Right ventricle myocardium (tissue), 1 donor: ENCODE measurements around a stretch of chr2.

- PRO-cap, 2 experiments, result no peak in any of the 2 experiments
Observed at GRCh38 chr2:229407053-229407626, 136.1 kb upstream of the PID1 start.

DNA sequence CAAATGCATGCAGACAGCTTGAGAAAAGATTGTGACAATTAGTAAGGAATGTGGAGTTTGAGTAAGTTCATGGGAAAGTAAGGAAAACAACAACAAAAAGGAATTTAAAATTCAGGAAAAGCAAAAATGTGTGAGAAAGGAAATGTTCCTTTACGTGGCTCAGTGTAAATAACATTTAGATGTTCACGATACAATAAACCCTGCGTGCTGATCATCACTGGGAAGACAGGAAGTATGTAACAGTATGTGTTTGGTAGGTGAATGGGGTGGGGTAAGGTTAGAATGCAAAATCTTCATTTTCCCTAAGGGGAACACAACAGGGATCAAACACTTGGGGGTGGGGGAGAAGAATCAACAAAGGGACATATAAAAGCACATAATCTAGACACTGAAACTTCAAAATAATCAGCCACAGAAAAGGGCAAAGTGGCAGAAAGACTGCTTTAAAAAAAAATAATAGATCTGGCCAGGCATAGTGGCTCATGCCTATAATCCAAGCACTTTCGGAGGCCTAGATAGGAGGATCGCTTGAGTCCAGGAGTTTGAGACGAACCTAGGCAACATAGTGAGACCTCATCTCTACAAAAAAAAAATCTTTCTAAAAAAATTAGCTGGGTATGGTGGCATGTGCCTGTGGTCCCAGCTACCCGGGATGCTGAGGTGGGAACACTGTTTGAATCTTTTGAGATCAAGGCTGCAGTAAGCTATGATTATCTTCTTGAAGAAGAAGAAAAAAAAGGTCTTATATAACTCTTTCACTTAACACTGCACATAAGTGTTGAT, 72.5 kb downstream of the TRIP12 start:
- PRO-cap, 2 experiments, result no peak in any of the 2 experiments

DNA sequence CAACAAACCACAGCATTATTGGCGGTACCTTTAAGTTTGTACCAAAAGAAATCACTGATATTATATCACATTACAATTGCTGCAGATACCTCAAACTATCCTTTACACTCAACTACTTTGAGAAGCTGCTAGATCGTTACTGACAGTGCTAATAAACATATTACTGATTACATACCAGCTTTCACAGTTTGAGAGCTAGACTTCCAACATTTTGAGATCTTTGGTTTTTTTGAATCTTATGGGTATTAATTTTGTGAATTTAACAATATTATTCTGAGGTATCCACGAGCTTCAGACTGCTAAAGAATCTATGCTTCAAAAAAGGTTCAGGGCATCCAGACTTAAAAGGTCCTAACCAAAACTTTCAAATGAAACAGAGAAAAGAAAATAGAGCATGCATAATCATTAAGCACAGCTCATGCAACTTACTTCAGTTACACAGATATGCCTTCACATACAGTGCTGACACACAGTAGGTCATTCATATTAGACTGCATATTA, 19.3 kb downstream of the TRIP12 start:
- PRO-cap, 2 experiments, result no peak in any of the 2 experiments

DNA sequence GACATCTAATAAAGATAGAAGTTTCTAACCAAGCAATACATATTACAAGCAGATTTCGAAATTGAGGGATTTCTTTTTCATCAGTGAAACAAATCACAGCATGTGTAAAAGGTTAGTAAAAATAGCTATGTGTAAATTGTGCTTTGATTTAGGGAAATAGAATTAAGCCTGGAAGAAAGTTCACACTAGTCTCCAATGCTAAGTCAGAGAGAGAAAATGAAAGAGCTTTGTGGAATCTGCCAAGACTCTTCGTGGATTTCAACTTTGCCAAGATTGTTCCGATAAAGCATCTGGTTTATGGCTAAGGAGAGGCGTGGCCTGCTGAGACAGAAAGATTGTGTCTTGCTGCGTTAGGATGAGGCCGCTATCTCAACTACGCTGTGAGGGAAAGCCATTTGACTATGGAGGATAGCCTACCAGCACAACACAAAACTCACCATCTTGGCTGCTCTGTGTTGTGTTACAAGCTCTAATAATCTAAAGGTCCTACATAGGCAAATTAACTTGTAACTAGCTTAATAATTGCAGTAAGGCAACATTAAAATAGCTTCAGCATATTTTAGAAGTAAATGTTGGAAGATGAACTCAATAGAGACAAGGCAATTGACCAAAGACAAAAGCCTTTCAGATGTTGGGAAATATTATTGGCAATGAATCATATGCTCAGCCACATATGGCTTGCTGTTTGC, 60.3 kb upstream of the SLC16A14 start:
- PRO-cap, 2 experiments, result no peak in any of the 2 experiments

DNA sequence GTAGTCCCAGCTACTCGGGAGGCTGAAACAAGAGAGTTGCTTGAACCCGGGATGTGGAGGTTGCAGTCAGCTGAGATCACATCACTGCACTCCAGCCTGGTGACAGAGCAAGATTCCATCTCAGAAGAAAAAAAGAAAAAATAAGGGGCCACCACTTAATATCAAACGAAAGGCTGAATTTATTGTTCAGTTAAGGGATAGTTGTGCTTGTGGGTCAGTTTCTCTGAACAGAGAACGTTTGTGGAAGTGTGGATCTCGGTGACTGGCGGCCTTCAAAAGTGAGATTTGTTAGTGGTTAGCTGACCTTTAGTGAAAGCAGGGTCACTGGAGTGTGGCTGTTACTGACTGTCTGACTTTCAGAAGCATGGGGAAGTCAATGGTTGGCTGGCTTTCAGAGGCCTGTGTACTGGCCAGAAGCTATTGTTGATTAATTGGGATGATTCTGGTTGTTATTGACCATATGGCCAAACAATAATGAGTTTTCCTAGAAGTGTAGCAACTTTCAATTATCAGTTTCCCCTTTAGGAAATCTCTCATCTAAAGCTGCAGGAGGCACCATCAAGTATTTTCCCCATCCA, 32.2 kb downstream of the SP140 start:
- PRO-cap, 2 experiments, result no peak in any of the 2 experiments

GRCh38 chr2:230411402-230412117, 4.4 kb upstream of the SP100 start:
- PRO-cap, 2 experiments, result peak in 2 of 2 experiments; most common plus-strand start chr2:230412020 (in 2); most common minus-strand start chr2:230411670 (in 2)

- PRO-cap, 2 experiments, result no peak in any of the 2 experiments
Observed at GRCh38 chr2:230449950-230450340, 33.9 kb downstream of the SP100 start.

GRCh38 chr2:230602515-230602965, 110.1 kb upstream of the CAB39 start:
- PRO-cap, 2 experiments, result no peak in any of the 2 experiments

GRCh38 chr2:230643447-230644475, 68.9 kb upstream of the CAB39 start:
- PRO-cap, 2 experiments, result no peak in any of the 2 experiments

DNA sequence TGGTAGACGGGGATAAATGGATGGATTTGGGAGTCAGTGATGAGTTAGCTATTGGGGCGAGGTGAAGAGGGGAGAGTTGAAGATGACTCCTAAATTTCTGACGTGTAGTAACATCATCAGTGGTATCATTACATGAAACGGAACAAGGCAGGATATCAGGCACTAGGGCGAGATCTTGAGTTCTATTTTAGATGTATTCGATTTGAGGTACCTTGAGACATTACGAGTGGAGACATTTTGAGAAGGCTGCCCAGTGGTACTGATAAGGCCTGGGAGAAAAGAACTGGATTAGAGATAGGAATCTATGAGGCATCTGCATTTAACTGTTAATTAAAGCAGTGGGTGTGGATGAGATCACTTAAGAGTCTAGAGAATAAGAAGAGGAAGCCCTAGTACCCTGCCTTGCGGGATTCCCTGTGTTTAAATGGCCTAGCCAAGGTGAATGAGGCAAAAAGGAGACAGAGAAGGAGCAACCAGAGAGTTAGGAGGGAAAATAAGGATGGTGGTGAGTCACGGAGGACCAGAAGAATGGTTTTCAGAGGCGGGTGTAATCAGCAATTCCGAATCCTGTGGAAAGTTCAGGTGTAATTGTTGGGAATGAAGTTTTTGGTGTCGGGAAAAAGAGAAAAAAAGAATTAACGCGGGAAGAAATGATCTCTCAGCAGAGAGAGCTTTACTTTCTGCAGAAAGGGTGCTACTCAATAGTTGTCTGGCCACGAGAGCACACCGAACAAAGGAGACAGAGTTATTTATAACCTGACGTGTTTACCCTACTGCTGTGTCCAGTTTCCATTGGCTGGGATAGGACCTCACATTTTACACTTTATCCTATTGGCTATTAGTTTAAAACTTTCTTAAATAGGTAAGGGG, 71.7 kb downstream of the CAB39 start:
- PRO-cap, 2 experiments, result no peak in any of the 2 experiments

- PRO-cap, 2 experiments, result no peak in any of the 2 experiments
Observed at GRCh38 chr2:230820253-230820870, 44.4 kb upstream of the ITM2C start.

DNA sequence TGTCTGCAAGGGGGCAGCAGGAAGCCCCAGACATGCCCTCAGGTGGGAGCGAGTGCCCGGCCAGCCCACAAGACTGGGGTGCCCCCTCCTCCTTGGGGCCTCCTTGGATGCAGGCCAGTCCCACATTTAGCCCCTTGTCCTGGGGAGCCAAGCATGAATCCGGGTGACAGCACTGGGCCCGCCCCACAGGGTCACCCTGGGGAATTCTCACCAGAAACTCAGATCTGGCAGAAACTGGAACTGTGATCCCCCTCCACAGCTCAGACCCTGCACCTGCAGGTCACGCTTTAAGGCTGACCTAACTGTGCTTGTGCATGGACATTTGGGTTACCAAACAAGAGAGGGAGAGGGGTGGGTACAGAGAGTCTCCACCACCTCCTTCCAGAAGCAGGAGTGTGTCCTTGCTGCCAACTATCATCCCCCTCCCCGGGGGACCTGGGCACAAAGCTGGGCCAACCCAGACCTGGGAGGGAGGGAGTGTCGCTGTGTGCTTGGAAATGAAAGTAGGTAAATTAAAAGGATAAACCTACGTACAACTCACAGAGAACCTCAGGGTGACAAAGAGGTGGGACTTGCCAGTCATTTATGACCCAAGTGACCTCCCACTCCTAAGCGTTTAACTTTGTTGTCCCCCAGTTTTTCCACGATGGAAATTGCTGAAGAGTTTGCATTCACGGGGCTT, 9.0 kb downstream of the ITM2C start:
- PRO-cap, 2 experiments, result no peak in any of the 2 experiments

GRCh38 chr2:230894183-230894869, 29.6 kb downstream of the ITM2C start:
- PRO-cap, 2 experiments, result no peak in any of the 2 experiments

GRCh38 chr2:230907992-230909248, 16.6 kb downstream of the GPR55 start:
- PRO-cap, 2 experiments, result peak in 1 of 2 experiments; most common minus-strand start chr2:230908407 (in 1)

- PRO-cap, 2 experiments, result no peak in any of the 2 experiments
Observed at GRCh38 chr2:231355413-231355560, 40.2 kb upstream of the B3GNT7 start.

GRCh38 chr2:231370964-231371720, 24.4 kb upstream of the B3GNT7 start:
- PRO-cap, 2 experiments, result no peak in any of the 2 experiments

DNA sequence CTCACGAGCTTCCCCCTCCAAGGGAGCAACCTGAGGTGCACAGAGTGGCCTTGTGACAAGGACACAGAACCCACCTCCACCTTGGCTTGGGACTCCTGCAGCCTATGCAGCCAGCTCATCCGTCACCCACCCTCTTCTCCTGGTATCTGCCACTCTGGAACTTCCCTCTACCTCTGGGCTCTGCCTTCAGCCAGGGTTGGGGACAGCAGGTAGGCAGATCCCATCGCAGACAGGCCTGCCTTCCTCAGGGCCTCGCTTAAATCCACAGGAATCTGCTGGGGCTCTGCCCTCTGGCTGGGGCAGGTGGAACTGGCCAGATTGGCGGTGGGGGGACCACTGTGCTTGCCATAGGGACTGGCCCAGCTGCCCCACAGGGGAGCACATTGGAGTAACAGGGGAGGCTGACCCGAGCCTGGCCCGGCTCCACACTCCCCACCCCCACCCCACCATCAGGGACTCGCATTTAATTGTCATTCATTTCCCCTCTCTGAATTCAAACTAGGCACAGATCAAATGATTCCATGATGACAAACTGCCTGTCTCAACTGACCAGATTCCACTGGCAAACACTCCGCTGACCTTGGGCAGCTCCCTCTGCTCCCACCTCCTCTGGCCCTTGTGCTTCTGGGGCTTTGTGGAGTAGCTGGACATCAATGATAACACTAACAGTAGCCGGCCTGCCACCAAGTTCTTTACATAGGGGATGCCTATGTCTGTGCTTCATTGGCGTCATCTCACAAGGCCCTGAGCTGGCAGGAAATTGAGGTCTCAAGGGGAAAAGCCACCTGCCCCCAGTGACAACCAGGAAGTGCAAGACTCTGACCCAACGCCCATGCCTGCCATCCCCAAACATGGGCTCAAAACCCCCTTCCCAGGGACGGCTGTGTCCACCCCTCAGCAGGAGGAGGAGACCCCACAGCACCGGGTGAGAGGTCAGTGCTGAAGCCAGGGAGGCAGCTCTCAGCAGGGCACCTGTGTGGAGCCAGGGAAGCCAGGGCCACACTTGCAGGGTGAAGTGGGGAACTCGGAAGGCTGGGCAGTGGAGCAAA, 2.2 kb upstream of the B3GNT7 start:
- PRO-cap, 2 experiments, result no peak in any of the 2 experiments

DNA sequence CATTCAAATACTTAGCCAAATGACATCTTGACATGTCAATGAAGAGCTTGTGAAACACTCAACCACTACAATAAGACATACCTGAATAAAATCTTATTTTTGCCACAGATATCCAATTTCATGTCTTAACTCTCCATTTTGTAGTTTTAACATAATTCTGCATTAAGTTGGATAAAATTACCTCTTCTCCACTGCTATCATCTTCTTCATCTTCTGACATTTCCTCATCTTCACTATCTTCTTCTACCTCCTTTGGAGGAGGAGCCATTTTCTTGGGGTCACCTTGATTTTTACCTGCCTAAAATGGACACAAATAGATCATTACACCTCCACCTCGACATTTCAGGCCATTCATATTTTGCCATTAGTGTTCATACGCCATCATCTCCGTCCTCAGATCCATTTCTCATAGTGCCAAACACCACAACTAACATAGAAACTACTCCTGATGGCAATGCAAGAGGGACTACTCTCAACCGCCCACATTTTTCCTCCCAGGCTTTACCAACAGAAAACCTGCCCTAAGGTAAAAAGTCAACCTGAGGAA, 1.2 kb downstream of the NCL start:
- PRO-cap, 2 experiments, result no peak in any of the 2 experiments

GRCh38 chr2:231526704-231527388, 3.4 kb downstream of the NMUR1 start:
- PRO-cap, 2 experiments, result no peak in any of the 2 experiments

DNA sequence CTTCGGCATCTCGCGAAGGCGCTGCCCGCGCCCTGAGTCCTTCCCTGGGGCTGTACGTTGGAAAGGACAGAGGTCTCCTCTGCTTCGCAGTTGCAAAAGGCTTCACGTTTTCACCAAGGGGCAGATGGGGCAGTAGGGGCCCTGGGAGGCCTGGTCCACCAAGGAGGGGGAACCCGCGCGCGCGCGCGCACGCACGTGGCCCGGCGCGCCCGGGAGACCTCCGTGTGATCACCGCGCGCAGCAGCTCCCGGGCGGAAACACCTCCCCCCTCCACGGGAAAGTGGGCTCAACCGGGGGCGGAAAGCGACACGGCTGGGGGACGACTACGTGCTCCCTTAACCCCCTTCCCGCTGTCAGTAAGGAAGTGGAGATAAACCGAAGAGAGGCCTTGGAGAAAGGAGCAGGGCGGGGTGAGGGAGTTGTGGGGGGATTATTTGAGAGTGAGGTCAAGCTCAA, 22.0 kb downstream of the TEX44 start:
- PRO-cap, 2 experiments, result peak in 1 of 2 experiments; most common plus-strand start position 289 of the sequence (in 1); most common minus-strand start position 230 of the sequence (in 1)